ENCODE measurements around a stretch of chr1.

GRCh38 chr1:232598960-232599906 lies 30.7 kb downstream of the SIPA1L2 start:
- PRO-cap = no peak

- PRO-cap = no peak
These were observed 19.2 kb downstream of the SIPA1L2 start for GRCh38 chr1:232610668-232611248.

GRCh38 chr1:232631152-232631651 lies 1.3 kb upstream of the SIPA1L2 start:
- PRO-cap = no peak

DNA sequence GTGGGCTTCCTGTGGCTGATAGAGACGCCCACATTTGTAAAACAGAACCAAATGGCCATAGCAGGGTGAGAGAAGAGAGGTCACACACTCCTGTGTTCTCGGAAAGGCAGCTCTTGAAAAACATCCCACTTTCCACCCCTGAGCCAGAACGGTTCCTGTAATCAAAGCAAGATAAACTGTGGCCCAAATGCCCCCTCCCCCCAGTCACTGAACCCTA lies 6.6 kb upstream of the NTPCR start:
- PRO-cap = no peak

DNA sequence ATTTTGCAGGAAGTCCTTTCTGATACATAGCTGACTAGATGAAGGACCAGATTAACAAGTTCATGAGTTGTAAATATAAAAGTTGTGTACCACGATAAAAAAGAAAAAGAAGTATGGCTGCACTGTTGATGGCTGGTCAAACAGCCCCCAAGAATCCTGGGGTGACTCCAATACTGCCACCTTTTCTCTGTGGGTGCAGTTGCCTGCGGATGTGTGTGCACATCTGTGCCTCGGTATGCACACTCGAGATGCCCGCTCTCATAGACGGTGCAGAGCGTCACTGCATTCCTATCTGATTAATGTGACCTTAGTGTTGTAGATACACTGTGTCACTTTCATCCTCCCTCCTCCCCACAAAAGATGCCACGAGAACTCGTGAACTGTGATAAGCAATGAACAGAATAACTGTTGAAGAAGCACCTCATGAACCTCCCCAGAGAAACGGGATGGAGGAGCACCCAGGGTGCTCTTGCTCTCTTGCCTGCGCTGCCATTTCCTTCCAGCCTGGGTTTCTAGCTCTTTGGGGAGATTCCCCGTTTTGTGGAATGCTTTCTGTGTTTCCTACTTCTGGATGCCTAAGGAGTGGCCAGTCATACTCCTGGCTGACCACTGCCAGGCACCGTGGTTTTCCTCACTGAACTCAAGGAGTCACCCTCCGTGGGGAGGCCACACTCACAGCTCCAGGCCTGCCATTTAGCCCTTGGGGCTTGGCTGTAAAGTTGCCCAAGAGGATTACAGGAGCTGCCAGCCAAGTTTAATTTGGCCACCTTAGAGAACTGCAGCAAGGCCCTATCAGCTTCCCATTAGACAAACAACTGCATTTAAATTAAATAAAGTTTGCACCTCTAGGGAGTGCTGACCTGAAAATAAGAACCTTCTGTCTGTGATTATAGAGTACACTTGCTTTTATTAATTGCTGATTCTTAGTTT lies 32.0 kb downstream of the NTPCR start:
- PRO-cap = no peak

DNA sequence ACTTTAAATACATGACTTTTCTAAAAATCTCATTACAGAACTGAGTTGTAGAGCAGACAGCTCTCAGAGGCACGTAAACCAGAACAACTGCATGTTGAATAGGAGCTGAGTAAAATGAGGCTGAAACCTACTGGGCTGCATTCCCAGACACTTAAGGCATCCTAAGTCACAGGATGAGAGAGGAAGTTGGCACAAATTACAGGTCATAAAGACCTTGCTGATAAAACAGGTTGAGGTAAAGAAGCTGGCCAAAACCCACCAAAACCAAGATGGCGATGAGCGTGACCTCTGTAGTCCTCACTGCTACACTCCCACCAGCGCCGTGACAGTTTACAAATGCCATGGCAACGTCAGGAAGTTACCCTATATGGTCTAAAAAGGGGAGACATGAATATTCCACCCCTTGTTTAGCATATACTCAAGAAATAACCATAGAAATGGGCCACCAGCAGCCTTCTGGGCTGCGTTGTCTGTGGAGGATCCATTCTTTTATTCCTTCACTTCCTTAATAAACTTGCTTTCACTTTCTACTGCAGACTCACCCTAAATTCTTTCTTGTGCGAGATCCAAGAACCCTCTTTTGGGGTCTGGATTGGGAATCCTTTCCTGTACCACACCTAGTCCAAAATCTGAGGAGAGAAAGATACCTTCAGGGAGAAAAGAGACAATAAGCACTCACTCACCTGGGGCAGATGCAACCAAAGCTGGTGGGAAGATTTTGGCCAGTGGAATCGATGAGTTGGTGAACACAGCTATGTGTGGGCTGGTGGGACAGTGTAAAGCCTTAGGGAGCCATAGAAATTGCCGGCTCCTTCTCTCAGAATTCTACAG lies 157.5 kb downstream of the NTPCR start:
- PRO-cap = no peak

- PRO-cap = no peak
These were observed 32.3 kb downstream of the KCNK1 start for GRCh38 chr1:233646119-233646776.

GRCh38 chr1:233655610-233655819 lies 41.6 kb downstream of the KCNK1 start:
- PRO-cap = no peak

DNA sequence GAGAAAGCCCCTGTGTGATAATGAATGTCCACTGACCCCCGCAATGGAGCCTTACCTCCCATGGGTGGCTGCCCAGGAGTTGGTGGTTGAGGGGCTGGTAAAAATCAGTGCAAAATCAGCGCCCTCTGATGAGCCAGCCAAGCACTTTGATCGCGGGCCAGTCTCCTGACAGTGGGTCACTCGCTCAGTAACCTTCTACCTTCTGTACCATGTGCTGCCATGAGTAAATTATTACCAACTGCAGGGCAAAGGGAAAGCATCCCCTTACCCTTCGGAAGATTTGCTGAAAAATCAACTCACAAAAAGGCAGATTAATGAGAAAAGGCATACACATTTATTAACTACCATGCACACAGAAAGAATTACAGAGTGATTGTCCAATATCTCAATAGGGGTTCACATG lies 58.8 kb downstream of the KCNK1 start:
- PRO-cap = unidirectional peak, minus-strand start at position 167 of the sequence

- PRO-cap = unidirectional peak, minus-strand start at chr1:233673544
These were observed 59.4 kb downstream of the KCNK1 start for GRCh38 chr1:233673209-233673882.

- PRO-cap = no peak
These were observed 100.9 kb downstream of the KCNK1 start for GRCh38 chr1:233714541-233715443.

DNA sequence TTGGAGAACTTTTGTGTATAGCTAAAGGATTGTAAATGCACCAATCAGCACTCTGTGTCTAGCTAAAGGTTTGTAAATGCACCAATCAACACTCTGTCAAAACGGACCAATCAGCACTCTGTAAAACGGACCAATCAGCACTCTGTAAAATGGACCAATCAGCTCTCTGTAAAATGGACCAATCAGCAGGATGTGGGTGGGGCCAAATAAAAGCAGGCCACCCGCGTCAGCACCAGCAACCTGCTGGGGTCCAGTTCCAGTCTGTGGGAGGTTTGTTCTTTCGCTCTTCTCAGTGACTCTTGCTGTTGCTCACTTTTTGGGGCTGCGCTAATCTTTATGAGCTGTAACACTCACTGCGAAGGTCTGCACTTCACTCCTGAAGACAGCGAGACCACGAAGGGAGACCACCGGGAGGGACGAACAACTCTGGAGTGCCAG lies 110.3 kb downstream of the KCNK1 start:
- PRO-cap = no peak

- PRO-cap = no peak
These were observed 23.7 kb upstream of the TARBP1 start for GRCh38 chr1:234502559-234503209.

DNA sequence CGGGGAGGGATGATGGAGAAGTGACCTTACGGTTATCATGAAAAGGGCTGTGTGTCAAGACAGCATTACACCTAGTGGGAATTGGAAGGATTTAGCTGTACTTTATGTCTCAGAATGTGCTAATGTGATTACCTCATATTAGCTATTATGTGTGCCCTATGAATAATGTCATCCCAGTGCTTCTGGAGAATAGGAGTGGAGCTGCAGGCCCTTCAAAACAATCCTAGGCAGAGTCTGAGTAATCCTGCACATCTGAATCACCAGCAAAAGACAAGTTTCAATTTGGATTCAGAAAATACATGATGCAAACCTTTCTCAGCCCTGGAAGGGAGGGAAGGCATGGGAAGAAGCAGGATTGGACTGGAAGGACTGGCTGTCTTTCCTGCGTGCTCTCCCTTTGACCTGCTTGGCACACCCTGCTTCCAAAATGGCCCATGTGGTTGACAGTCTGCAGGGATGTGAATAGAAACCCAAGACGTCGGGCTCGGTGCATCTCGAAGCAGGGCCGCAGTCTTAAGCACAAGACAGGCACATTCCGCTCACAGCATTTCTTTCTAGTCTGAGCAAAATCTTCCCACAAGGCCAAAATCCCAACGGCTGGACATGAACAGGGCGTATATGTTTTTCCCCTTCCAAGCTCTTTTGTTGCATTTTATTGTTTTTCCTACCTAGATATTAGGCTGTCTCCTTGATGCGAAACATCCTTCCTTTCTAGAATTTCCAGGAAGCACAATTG lies 54.2 kb upstream of the TARBP1 start:
- PRO-cap = no peak

DNA sequence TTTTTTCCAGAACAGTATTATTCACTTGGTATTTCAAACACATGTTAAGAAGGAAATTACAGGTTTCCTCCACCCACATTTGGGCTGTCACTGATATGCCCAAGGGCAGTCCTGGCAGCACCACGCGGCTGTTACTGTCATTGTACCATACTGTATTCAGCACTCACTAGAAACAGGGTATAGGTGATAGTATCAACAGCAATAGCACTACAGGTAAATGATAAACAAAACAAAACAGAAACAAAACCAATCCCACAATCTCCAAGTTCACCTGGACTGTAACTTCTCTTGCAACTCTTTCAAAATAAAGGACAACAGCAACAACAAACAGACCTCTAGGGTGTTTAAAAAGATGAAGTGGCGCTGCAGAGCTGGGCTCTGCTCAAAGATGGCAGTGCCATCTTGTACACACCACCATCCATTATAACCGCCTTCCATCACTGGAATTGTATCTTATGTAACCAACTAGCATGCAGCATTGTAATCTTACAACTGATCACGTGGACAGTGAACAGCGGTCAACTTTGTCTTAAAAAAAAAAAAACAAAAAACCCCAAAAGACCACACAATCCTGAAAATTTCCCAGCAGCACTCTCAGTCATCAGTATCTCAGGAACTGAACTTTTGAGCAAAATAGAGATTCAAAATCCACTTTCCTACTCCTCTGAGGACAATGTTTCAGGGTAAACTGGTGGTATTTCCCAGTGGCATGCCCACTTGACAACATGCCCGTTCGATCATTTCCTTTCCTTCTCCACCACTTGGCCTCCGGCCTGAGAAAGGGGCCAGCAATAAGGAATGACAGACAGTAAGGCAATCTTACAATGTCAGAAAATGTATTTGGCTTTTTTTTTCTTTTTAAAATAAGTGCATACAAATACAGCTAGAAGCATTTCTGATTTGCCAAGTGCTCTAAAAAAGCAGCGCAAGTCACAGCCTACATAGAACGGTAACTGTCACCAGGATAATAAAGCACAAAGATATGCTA lies 3.8 kb downstream of the IRF2BP2 start:
- PRO-cap = no peak

- PRO-cap = bidirectional peak, plus-strand start at chr1:234676442, minus-strand start at chr1:234676394
These were observed 66.1 kb upstream of the IRF2BP2 start for GRCh38 chr1:234675949-234676690.

GRCh38 chr1:234684121-234684664 lies 74.2 kb upstream of the IRF2BP2 start:
- PRO-cap = no peak

- PRO-cap = bidirectional peak, plus-strand start at chr1:234724232, minus-strand start at chr1:234724088; bidirectional peak, plus-strand start at chr1:234724444, minus-strand start at chr1:234724289
These were observed 114.2 kb upstream of the IRF2BP2 start for GRCh38 chr1:234724185-234724545.

DNA sequence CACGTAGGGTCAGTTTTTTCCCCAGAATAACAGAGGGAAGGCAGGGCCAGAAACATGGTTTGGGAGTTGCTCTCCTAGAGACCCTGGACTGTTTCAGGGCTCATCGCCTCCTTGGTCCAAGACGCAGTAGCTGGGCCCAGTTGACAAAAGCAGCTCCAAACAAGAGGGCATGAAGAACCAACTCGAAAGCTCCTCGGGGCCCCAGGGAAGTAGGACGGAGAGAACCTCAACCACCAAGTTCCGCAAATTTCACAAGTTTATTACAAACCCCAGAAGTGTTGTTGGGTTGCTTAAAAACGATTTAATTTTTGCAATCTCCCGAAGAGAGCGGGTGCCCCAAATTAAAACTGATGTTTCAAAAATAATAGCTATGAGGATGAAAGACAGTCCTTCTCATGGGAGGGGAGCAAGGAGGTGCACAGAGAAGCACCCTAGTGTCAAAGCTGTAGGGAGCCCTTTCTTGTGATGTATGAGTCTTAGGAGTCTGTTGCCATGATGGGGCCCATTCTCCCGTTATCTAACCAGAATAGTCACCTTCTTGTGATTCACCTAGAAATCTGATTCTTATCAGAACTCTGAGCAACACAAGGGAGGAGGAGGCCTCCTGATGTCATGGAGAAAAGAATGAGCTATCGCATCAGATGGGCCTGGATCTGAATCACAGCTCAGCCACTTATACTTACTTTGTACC lies 165.6 kb upstream of the IRF2BP2 start:
- PRO-cap = no peak

- PRO-cap = no peak
These were observed 168.2 kb upstream of the IRF2BP2 start for GRCh38 chr1:234778095-234778670.